Sternocleidomastoid (tissue), 1 donor: ENCODE measurements around a stretch of chr6.

DNA sequence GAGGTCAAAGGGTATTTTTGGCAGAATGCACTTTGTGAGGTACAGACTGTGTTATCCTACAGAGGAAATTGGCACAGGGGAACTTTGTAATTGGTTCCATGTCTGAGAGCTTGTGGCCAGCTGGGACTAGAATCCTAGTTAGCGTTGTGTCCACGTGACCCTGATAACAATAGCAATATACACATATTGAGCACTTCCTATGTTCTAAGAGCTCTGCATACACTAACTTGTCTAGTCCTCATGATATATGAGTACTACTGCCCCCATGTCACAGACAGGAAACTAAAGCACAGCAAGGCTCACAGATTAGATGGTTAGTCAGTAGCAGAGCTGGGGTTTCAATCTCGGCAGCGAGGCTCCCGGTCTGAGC lies 1.3 kb downstream of the MAPK13 start:
- PRO-cap, result no peak

DNA sequence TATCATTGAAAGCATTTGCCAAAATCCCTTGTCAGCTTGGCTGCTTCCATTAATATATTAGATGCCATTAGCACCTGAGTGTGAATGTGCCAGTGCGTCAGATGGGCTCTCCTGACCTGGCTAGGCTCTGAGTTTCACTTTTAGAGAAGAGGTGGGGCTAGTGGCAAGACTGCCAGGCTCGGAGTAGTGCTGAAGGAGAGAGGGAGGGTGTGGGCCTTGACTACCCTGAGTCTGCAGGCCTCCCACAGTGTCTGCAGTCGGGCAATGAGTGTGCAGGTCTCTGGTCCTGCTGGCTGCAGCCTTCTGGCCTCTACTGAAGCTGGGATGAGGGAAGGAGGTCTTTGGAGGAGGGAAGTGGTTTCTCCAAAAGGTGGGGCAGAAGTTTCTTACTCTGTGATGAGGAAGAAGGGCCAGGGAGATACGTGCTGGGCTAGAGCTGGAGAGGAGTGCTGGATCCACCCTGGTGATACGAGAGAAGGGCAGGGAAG lies 34.5 kb upstream of the PNPLA1 start:
- PRO-cap, result no peak

DNA sequence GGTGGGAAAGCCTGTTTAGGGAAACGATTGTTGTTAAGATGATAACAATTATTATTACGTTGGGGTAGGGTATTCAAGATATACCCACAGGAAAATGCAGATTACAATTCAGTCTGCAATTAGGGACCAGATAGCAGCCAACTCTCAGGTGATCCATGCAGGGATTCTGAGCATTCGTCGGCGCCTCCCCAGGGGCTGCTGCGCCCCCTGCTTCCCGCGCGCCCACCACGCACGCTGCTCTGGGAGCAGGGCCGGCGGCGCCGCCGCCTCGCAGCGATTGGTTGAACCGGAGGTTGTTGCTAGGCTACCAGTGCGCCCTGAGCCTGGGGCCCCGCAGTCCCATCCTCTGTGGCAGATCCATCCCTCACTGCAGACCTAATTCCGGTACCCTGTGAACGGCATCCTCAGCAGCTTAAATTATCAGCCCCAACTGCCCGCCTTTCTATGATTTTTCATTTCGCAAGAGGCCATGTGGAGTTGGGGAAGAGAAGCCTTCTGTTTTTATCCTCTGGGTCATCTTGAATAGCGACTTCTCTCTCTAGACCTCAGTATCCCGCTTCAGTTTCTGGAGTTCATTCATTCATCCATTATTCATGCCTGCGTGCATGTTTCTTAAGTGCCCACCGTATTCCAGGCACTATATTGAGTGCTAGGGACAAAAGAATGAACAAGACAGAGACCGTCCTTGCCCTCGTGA lies 15.3 kb downstream of the PNPLA1 start:
- PRO-cap, result no peak

DNA sequence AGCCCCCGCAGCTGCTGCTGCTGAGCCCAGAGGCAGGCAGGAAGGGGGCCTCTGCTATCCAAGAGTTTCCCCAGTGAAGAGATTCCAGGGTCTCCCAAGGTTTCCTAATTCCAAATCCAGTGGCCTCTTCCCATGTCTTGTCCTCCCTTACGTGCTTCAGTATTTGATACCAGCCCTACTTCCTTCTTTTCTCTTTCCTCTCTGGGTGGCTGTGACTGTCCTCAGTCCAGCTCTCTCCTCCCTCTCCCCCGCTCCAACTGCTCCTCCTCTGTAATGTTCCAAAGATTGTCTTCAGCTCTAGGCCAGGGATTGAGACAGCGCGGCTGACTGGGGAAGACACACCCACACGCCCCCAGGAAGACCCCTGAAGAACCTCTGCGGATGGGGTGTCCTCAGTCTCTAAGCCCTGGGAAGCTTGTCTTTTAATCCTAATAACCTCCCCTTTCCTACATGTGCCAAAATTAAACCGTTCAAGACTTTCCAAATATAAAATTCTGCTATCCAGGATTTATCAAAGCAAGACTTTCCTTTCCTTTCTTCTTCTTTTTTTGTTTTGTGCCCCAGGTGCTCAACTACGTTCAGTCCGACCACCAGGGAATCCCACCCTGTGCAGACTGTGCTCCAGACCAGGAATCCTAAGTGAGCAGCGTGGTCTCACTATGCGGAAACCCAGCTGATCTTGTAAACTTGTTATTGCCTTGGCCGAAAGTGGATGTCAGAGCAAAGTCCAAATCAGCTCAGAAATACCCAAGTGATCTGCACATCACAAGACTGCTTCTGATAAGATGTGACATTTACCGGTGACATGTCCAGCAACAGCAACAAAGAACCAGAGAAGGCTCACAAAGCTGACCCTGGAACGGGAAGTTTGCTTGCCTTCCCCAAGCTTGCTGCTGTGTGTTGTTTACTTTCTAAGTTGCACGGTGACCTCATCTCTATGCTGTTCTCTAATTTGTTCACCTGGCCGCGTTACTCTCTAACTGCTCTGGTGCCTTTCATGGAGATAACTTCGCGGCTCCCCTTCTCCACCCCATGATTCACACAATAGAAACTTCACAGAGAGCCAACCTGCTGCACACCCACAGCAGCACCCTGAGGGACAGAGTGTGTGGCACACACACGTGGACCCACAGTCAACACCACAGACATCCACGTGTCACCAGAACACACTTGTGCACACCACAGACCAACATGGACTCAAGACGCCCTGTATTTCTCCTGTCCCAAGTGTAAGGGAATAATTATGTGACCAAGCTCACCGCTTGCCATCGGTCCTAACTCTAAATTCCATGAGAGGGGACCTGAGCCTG lies 2.0 kb downstream of the BNIP5 start:
- PRO-cap, result no peak

DNA sequence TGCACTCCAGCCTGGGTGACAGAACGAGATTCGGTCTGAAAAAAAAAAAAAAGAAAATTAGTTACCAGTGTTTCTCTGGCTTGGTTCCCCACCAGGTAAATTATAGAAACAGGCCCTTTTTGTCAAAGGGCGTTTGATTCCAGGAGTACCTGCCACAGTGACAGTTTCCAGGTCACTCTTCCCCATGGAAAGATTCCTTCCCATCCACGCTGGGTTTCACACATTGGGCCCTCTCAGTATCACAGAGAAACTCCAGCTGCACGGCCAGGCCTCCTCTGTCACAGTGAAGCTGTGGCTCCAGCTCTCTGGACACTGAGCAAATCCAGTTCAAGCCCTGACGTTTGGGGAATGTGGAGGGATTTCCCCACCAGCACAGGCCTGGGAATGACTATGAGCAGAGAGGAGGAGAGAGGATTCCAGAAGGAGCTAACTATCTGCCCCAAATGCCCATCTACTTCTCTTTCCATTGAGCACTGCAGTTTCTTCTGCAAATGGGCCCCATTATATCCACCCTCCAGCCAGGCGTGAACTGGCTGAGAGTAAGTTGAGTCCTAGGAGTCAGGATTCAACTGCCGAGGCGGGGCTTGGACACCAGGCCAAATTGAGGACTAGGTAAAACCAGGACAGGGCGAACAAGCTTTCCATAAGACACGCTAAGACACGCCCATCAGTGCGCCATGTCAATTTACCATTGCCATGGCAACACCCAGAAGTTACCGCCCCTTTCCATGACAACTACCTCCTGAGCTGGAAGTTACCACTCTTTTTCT lies 9.0 kb upstream of the BNIP5 start:
- PRO-cap, result no peak

DNA sequence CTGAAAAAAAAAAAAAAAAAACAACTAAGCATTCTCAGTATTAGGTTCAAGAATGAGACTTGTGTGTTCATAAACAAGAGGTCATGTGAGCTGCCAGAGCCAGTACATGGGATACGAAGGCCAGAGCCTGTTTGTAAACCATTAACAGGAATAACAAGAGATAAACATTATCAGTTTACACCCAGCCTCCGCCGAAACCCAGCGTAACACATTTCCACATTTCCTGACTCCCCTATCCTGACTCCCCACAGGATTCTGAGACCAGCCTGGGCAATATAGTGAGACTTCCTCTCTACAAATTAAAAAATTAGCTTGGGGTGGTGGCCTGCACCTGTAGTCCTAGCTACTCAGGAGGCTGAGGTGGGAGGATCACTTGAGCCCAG lies 3.0 kb downstream of the PXT1 start:
- PRO-cap, result no peak

- PRO-cap, result no peak
Measured at GRCh38 chr6:36443772-36444892, 1.3 kb downstream of the KCTD20 start.

DNA sequence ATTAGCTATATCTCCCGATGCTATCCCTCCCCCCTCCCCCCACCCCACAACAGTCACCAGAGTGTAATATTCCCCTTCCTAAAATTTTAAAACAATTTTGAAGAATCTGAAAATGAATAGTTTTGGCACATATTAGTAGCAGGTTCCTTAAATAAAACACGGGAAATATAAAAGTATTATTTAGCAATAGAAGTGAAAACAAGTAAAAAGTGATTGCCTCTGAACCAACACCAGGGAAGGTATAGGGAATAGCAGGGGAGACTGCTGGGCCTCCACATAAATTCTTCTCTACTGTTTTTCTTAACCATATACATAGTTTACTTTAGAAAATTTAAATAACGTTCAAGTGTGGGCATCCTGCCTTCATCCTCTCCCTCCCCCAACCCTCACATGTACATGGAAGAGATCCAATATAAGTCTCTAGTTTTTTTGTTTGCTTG lies 31.4 kb downstream of the KCTD20 start:
- PRO-cap, result no peak

DNA sequence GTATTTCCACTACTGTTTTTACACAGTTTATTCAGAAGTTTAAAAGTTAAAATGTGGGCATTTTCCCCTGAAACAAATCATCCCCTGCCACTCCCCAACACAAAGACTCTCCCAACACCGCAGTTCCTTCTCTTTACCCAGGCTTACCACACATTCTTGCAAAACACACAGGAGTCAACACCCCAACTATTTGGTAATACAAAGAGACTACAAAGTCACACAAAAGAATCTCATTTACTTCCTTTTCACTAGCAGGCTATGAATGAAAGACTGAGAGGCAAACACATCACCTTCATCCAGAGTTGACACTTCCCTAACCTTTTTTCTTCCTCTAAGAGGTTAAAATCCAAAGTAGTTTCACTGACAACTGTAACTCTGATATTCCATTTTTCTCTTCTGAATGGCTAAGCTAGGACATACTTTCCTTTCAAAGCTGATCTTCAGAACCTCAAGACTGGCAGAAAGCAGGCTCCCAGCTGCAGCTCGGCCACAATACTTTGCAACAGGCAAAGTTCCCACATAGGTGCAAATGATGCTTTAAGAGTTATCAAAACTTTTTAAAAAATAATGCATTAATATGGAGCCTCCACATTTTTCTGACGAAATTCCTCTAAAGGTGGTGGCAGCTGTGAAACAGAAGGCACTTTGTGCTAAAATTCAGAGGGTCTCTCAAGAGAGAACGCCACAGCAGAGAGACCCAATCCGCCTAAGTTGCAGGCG lies 51.2 kb downstream of the KCTD20 start:
- PRO-cap, result no peak

- PRO-cap, result no peak
Measured at GRCh38 chr6:36509318-36509958, 37.8 kb downstream of the STK38 start.

- PRO-cap, result no peak
Measured at GRCh38 chr6:36602840-36604037, 9.1 kb downstream of the SRSF3 start.

DNA sequence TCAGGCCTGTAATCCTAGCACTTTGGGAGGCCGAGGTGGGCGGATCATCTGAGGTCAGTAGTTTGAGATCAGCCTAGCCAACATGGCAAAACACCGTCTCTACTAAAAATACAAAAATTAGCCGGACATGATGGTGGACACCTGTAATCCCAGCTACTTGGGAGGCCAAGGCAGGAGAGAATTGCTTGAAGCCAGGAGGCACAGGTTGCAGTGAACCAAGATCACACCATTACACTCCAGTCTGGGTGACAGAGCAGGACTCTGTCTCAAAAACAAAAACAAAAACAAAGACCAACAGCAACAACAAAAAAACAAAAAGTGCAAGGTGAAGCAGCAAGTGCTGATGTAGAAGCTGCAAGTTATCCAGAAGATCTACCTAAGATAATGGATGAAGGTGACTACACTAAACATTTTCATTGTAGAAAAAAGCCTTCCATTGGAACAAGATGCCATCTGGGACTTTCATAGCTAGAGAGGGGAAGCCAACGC lies 17.5 kb downstream of the SRSF3 start:
- PRO-cap, result no peak

DNA sequence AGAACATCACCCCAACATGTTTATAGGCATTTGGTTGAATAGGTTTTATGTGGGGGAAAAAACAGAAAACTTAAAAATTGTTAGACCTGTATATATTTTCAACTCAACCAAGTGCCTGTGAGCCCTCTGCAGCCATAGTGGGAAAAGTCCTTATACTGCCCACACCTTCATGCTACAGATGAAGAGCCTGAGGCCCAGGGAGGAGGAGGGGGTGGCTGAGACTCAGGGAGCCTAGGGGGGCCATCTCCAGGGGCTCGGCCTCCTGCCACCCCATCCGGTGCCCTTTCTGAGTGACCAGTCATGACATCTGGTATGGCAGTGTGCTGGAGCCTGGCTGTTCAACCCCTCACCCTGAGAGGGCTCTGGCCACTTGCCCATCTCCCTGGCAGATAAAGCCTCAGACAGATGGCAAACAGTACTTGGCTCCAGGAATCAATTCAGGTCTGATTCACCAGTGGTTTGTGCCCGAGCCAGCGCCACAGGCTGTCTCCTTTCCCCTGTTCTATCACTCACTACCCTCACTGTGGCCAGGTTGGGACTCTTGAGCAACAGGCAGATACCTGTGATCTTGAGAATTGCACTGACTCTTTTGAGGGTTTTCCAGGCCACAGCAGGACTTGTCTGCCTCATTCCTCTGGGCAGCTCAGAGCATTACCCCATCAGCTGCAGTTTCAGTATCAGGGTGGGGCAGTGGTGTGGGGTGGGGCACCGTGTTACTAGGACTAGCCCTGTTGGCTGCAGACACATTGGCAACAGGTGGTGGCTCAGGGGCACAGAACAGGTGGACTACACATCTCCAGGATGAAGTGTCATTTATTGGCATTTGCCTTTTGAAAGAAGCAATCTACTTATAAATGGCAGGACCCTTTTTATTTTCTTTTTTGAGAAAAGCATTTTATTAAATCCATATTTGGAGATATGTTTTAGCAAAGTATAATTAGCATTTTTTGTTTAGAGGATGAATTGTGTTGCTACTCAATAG lies 22.9 kb downstream of the SRSF3 start:
- PRO-cap, result no peak

DNA sequence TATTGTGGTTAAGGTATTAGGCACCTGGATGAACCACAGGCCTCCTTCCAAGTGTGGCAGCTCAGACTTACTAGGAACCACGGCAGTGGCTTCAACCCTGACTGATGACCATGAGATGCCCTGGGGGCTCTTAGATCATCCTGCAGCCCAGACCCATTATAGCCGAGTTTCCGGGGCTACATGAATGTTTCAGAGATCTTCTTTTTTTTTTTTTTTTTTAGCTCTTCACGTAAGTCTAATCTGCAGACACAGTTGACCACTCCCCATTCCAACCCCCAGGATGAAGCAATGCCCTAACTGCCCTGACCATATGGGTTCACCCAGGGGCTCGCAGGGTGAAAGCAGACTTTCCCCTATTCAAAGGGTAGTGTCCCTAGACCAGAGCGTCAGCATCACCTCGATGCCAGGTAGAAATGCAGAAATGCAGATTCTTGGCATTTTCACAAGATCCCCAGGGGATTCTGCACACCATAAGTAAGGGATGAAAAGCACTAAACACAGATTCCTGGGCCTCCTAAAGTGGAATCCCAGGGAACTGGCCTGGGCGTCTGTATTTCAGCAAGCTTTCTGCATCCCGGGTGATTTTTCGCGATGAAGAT lies 56.5 kb downstream of the RAB44 start:
- PRO-cap, result no peak

DNA sequence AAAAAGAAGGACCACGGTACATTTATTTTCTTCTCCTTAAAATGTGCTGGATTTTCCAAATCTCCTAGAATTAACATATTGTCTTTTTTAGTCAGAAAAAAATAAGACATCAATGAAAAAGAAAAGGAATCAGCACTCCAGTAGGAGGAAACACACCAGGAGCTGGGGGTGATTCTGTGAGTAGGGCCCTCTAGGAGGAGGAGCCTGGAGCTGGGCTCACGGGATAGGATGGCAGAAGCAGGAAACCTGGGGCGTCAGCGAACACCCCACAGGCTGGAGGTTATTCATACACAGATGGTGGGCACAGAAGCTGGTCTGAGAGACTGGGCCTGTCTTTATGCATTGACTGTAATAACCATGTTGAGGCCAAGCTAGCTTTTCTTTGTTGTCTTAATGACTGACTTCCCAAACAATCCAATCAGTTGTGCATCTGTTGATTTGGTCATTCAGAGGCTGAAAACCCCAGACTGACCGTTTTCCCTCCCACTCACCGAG lies 53.2 kb downstream of the CPNE5 start:
- PRO-cap, result no peak

DNA sequence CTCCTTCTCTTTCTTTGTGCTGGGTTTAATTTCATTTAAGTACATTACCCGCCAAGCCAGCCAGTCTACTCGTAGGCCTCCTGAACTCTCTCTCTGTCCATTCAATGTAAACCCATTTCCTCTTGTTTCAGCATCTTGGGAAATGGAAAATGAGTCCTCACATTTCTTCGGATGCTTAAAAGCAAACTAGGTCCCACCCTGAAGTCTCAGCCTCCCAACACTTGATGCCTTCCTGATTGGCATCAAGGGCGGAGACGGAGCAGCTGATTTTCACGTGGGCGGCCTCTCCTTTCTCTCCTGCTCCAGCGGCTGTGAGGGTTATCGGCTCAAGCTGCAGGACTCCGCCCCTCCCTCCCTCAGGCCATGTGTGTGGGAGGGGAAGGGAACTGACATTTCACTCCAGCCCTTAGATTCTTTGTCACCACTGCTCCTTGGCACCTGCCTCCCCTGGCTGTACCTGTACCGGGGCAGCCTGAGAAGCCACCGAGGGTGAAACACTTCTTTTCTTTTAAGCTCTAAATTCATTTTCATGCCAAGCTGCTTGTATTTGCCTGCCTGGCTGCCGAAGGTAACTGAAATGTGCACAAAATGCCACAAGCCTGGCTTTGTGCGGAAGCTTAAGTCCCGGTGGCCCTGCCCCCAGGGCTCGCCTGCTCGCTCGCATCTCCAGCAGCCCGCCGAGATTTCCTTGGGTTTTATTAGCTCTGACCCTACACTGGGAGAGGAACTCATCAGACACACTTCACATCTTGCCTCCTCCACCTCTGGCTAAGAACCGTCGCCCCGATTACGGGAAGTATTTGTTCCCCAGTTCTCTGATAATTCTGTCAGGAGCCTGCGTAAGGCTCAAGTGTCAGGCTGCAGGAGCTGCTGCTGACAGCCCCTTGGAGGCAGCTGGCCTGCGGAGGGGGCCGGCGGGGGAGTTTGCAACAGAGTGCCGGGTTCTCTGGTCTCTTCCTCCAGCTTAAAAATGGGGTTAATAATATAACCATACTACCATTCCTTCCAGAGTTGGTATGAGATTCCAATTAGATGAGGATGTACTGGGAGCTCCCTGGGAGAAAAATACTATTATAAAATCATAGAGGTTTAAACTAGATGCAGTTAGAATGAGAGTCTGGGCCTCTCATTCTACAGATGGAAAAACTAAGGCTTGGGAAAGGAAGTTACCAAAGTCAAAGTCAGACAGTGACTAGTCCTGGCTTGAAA lies 9.6 kb upstream of the CPNE5 start:
- PRO-cap, result no peak

DNA sequence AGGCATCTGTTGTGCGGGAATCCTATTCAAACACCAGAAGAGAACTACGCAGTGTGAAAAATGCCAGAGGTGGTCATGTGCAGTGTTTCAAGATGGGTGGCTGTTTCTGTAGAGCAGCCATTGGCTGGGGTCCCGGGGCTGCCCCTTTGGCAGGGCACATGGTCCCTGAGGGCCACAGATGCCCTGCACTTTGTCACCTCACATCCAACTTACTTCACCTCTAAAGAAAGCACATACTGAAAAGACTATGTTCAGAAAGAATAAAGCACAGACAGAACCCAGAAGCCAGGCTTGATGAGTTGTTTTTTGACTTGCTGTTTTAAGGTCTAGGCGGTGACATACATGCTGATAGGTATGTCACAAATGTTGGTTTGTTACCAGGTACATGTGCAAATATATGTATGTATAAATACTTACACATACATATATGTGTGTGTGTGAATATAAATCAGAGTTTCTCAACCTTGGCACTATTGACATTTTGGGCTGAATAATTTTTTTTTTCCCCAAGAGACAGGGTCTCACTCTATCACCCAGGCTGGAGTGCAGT lies 12.2 kb downstream of the MTCH1 start:
- PRO-cap, result no peak

- PRO-cap, result no peak
Measured at GRCh38 chr6:36978288-36978984, 7.6 kb downstream of the MTCH1 start.

DNA sequence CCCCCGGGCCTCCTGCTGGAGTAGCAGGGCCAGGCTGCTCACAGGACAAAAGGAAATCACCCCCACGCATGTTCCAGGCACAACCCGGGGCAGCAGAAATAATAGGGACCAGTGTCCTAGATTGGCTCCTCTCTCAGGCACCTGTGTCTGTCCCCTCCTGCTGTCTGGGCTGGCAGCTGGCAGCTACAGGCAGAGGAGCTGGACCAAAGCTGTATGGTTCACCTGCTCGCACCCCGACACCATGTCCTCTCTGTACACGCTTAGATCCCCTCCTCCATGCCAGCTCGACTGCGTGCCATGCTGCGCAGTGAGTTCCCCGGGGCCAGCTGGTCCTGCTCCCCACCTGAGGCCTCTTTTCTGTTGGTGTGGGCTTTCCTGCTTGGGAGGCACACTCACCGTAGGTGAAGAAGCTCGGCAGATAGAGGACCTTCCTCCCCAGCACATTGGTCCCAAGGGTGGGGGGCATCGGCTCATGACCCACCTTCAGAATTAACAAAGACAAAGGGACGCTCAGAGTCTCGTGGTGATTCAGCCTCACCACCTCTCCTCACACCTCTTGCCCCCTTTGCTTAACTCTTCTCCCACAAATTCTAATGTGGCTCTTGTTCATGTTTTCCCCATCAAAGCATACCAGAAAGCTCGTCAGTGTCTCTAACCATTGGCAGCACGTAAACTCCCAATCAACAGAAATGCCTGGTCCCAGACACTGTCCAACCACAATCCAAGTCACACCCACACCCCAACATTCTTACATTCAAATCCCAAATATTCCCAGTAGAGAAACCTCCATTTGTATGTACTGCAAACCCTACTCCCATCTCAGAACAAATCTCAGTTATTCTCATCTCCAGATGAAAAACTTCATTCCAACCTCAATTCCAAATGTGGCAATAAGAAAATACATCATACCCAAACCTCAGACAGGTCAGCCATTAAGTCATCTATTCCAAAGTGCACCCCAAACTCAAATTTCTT lies 4.5 kb downstream of the MTCH1 start:
- PRO-cap, result no peak

- PRO-cap, result no peak
Measured at GRCh38 chr6:36983288-36983707, 2.7 kb downstream of the MTCH1 start.